Hair follicle dermal papilla cell (primary cell): Measurements from ENCODE around the gene FBXL22.

- CAGE, long polyA plus RNA, result no peak
Observed at GRCh38 chr15:63029897-63030669, 12.5 kb upstream of the TPM1 start.

- CAGE, long polyA plus RNA, result no peak
Observed at GRCh38 chr15:63041707-63042320, 733 bp upstream of the TPM1 start.

- CAGE, long polyA plus RNA, result no peak
Observed at GRCh38 chr15:63048740-63049668, 6.5 kb downstream of the TPM1 start.

DNA sequence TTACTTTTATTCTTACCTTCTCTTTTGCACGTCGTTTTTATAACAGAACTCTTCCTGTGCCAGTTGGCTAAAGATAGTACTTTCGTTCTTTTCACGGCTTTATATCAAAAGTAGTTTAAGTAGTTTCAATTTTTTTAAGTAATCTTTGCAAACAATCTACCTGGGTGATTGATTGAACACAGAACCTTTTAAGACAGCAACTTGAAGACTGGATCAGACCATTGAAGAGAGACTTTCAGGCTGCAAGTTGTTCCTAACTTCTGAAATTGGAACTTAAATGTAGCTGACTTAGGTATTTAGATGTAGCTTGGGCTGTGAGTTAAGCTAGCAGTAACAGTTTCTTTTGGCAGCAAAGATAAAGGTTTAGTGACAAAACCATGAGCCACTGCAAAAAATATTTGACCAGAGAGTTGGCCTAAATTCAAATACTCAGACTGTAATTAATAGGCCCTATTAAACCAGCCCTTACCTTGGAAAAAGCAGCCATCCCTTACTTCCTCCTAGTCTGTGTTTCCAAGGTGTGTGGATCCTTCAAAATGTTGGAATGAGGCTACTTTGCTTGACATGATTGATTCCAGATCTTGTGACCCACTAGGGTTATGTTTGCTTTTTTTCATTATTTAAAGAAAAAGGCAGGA lies 8.1 kb downstream of the TPM1 start:
- CAGE, long polyA plus RNA, result no peak

DNA sequence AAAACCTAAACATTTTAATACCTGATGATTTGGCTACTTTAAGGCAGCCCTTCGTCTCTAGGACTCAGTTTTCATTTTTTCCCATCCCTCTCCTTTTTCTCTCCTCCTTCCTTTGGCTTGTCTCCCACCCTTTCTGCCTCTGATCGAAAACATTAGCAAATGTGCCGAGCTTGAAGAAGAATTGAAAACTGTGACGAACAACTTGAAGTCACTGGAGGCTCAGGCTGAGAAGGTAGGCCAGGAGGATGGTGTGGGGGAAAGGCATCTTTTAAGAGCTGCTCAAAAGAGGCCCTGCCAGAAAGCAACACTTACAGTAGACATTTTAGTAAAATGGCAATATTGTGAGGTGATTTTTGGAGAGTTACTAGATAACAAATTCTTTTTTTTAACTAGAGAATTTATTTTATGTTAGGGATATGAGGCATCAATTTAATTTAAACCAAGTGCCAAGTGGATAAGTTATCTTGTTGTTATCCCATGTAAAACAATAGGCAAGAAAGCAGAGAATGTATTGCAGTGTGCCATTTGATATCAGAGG lies 19.1 kb downstream of the TPM1 start:
- CAGE, long polyA plus RNA, result no peak

- CAGE, long polyA plus RNA, result no peak
Observed at GRCh38 chr15:63212364-63213182, 23.2 kb downstream of the RAB8B start.

GRCh38 chr15:63291521-63292021 lies 14.2 kb downstream of the APH1B start:
- CAGE, long polyA plus RNA, result no peak

DNA sequence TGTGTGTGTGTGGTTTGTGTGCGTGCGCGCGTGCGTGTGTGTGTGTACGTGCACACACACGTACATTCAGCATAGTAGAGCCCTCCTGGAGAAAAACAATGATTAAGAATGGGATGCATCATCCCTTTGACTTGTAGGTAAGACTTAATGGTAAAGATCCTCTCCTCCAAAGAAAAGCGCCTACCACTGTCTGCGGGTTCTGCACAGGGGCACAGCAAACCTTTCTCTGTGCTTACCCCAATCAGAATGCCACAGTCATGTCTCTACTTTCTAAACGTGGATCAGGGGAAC lies 673 bp downstream of the CA12 start:
- CAGE, long polyA plus RNA, result no peak

GRCh38 chr15:63391439-63391843 lies 9.8 kb upstream of the CA12 start:
- CAGE, long polyA plus RNA, result no peak

- CAGE, long polyA plus RNA, result no peak
Observed at GRCh38 chr15:63432972-63433228, 51.3 kb upstream of the CA12 start.

GRCh38 chr15:63446015-63446623 lies 58.3 kb upstream of the USP3 start:
- CAGE, long polyA plus RNA, result no peak

DNA sequence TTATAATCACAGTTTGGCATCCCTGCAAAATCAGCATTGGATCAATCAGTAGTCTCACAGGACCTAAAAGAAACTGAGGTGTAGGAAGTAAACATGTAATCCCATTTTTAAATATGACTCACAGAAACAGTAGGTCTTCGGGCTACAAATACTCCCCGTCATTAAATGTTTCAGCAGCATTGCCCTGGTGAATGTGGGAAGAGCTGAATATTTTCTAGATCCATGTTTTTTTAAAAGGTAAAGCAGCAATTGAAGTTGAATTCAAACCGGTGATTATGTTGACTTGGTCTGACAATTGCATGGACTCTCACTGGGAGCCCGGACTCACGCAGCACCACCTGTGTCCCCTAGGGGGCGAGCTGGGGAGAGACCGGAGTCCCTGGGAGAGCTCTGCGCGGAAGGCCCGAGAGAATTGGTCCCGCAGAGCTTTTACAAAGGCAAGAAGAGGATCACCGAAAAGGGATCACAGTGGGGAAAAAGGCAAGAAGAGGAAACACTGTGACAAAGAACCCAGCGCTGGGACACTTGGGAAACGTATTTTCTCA lies 17.2 kb upstream of the USP3 start:
- CAGE, long polyA plus RNA, result no peak

DNA sequence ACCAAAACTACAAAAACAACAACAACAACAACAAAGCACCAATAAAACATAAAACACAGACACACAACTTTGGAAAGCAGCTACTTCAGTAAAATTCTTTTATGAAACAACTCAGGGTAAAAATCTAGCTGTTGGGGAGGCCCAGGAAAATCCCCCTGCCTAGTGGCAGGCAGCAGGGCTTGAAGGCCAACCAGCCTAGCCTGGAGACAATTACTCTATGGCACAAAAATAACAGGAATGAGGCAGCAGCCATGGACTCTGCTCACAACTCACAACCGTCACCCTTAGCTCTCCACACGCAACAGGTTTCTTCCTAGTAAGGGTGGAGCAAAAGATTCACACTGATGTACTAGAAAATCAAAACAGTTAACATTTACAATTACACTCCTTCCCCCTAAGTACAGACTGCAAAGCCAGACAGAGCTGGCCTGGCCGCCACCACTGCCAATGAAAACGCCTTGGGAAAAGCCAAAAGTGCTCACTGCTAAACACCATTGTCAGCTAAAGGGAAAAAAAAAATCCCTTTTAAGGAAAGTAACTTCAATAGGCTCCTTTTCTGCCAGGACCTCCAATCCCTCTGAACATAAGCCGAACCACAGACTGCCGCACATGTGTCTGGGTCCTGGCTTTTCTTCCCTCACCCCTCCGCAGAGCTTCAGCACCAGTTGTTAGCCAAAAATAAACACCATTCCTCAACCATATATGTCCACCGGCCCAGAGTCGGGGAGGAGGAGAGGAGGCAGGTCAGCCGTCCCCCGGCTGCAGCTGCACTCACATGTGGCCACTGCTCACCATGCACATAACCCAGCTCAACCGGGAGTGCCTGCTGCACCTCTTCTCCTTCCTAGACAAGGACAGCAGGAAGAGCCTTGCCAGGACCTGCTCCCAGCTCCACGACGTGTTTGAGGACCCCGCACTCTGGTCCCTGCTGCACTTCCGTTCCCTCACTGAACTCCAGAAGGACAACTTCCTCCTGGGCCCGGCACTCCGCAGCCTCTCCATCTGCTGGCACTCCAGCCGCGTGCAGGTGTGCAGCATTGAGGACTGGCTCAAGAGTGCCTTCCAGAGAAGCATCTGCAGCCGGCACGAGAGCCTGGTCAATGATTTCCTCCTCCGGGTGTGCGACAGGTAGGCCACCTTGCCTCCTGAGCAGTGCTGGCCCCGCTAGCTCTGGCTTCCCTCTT lies at the start of gene FBXL22:
TSS of gene FBXL22 (plus strand) at position 770 of the 1,184 bp plus-strand sequence.
- CAGE, long polyA plus RNA, result no peak

DNA sequence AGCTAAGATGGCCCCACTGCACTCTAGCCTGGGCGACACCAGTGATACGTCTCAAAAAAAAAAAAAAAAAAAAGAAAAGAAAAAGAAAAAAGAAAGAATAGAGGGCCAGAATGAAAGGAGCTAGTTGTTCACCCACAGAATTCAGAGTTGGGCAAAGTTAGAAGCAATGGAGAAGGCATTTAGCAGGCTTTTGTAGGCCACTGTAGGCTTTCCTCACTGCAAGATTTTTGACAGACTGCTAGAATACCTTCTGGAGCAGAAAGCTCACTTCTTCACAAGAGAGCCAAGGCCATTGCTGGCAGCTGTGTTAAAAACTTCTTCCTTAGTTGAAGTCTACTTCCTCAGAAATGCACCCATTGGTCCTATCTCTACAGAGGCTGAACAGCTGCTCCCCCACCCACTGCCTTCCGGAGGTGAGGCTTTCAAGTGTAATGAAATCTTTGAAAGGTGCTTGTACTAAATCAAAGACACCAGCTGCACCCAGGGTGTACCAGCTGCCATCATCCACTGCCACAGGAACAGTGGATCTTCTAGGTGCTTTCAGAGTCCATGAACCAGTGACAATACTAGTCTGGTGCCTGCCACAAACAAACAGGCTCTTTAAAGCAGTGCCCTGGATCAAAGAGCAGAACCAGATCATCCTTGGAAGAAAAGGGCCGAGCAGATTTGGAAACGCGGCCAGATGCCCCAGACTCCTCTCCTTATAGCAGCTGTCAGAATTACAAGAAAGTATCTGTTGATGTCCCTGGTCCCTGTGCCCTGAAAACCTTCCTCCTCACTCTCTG lies 26.4 kb upstream of the HERC1 start:
- CAGE, long polyA plus RNA, result no peak

- CAGE, long polyA plus RNA, result no peak
Observed at GRCh38 chr15:64006584-64007259, 39.6 kb downstream of the DAPK2 start.

DNA sequence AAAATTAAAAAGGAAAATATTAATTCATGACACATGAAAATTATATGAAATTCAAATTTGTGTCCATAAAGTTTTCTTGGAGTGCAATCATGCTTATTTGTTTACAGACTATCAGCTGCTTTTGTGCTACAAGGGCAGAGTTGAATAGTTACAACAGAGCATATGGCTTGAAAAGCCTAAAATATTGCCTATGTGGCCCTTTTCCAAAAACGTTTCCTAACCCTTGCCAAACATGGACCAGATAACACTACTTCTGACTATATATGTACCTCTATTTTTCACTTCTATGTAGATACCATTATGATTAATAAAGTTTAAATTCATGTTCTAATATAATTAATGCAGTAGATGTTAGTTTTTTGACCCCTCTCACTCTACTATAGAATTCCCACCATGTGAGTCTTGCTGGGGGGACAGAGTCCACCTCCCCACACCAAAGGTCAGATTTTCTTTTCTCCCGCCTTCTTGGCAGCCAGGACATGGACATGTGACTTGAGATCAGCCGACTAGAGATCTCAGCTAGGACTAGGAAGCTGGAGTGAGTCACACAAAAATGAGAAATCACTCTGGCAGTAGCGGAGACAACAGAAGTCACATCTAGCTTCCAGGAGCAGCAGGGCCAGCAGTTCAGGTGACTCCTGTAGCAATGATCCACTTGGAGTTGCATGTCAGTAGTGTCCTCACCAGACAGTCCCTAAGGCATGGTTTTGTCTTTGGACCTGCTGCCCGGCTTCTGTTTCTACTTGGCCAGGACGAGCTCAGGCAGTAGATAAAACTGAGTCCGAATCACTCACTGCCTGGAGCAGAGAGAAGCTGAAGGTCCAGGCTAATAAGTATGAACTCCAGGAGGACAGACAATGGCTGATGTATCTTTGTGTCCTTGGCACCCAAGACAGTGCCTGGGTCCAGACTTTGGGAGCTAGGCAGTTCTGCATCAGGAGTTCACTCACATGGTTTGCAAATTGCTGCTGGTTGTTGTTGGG lies 22.4 kb downstream of the CIAO2A start:
- CAGE, long polyA plus RNA, result no peak

GRCh38 chr15:64146042-64146443 lies 5.5 kb upstream of the SNX22 start:
- CAGE, long polyA plus RNA, result no peak

DNA sequence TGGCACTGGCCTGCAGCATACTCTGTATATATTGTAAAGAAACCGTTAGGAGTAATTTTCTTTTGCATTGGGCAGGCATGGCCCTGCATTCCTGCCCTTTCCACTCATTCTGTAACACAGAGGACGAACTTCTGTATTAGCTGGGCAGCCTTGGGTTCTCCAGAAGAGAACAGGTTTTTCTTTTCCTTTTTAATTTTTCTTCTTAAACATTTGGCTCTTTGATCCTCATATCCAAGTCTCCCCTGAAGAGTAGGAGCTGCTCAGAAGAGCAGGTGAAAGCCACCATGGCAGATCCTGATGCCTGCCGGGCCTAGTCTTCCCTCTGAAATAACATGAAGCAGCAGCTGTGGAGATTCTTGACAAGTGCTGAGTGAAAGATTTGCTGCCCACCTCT lies 91.6 kb downstream of the RBPMS2 start:
- CAGE, long polyA plus RNA, result no peak

DNA sequence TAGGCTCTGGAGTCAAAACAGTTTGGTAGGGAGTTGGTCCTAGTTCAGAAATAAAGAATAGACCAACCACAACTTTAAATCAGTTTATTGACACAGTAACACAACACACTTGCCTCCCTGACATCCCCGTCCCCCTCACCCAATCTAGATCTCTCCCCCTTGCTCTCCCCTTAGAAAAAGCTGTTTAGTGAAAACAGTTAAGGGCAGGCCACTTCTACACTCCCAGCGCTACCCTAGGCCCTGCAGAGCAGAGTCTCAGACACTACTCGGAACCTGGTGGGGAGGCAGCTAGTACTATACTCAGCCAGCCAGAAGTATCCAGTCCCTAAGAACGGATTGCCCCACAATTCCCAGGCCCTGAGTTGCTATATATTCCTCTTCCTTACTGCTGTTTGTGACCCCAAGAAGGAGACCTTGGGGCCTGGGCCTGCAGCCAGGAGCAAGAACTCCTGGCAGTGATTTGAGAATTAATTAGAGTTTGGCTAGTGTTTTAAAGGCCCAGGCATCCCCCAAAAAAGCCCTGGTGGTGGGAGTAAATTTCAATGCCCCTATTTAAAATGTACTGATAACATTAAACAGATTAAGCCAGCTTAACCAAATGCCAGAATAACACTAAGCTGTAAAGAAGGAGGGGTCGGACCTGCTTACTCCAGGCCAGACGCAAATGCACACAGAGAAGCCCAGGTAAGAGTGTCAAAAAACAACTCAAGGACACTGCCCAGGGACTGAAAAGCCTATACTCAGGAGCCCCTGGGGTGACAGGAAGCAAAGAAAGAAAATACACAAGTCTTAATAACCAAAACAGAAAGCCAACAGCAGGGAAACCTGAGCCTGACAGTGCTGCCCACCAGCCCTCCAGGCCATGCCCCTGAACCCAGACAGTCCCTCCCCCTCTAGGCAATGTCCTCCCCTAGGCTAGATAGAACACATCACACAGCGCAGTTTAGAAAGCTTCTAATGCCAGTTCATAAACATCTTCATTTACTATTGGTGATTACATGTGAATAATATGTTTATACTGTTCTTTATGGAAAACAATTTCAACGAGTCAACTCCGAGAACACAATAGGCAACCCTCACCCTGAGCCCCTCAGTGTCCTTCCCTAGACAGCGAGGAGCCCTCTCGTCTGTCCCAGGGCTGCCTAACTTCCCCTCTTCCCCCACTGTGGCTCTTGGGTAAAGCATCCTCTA lies 87.5 kb downstream of the RBPMS2 start:
- CAGE, long polyA plus RNA, result no peak

DNA sequence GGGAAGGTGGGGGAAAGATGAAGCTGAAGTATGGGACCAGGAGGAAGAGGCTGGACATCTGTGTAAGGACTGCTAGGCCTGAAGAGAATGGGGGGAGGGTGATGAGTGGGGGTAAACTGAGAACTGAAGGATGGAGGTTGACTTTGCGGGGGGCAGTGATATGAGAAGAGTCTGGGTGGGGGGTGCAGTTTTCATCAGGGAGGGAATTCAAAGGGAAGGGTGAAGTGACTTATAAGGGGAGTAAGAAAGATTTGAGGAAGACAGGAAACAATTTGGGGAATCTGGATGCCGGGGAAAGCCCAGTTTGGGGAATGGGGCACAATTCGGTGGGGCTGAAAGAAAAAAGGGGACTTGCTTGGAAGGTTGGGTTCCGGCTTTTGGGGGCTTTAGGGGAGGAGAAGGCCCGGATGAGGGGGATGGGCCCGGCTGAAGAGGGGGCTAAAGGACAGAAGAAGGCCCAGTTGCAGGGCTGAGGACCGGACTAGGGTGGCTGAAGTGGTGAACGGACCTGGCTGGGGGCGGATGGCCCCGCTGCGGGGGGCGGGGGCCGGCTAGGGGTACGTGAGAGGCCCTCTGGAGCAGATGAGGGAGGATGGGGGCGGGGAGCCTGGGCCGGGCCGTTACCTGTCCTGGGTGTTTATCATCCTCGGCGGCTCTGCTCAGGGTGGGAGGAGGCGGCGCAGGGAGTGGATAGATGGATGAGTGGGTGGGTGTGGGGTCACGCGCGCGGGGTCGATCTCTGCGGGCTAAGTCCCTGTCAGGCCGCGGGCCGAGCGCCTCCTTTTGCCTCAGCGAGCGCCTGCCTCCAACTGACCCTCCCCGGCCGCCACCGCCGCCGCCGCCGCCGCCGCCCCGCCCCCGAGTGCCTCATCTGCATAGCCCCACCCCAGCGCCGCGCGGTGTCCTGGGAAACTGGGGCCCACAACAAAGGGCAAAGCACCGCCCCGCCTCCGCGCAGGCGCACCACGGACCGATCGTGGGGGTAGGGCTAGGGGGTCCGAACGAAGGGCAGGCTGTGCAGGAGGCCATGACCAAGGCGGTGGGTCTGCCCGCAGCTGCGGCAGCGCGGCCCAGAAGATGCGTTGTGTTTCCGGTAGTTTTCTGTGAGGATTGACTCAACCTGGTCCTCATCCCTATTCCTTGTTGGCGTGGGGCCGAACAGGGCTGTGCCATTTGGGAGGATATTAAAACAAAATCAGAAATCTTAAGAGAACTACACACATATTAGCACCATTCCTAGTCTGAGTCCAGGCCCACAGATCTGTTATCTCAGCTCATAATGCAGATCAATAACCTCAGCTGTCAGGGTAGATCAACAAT lies 72.5 kb downstream of the RBPMS2 start:
- CAGE, long polyA plus RNA, result no peak